ENCODE data around the gene PLEKHO2.

GRCh38 chr15:64700881-64701591 is 74.4 kb downstream of the RBPMS2 start:
- RRBS, 2 experiments, result no CpG with 5 or more reads among the region's 3 CpGs

DNA sequence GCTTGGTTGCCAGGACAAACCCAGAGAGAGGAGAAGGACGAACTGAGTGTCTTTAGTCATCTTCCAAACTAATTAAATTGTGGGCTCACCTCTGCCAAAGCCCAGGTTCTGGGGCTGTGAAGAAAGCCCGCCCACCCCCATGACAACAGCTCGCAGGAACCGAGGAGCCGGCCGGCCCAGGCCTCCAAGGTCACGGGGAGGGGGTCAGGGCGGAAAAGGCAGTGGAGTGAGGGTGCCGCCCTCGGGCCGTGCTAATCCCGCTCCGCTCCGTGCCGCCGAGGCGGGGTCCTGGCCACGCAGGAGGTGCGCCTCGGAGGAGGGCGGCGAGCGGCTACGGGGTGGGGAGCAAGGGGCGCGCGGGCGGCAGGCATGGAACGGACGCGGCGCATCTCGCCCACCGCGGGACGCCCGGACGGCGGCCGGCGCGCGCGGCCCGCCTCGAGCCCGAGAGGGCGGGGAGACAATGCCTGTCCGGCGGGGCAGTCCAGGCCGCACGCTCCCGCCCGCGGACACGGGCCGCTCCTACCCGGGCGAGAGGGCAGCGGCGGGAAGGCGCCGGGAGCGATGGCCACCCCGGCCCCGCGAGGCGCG is 727 bp downstream of the RBPMS2 start:
- RRBS, 2 experiments, result 1 to 2% methylated on average over 24 of the region's 69 CpGs

DNA sequence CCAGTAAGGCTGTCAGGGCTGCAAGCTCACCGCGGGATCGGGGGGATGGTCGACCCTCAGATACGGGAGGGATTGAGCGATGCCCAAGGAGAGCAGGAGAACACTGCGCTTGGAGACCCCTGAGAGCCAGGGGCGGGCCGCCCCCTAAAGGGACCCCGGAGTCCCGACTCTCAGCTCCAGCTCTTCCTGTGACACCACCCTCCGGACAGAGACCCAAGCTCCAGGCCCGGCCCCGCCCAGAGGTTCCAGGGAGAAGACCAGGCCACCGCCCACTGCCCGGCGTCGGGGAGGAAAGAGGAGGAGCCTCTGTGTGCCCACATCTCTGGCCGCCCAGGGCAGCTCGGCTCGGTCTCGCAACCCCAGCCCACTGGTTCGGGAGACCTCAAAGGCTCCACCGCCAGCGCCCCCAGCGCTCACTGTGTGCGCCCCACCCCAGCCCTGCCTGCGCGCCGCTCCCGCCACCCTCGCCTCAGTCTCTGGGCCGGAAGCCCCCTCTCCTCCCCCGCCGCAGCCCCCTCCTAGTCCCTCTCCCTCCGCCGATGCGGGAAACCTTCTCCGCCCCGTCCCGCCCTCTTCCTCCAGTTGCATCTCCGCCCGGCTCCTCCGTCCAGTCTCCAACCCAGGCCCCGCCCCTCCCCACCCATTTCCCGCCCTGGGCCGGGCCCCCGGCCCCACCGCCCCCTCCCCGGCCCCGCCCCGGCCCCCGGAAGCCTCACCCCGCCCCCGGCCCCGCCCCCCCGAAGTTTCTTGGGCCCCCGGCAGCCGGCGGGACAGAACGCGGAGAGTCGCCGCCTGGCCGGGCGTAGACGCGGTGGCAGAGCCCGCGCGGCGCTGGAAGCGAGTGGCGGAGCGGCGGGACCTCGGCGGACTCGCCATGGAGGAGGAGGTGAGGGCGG is at the start of gene PLEKHO2:
Gene PLEKHO2 (plus strand): TSS at position 773 of the 896 bp plus-strand sequence.
- RRBS, 2 experiments, result 2 to 5% methylated on average over 18 to 20 of the region's 80 CpGs

- RRBS, 2 experiments, result no CpG with 5 or more reads among the region's 8 CpGs
Observed at GRCh38 chr15:64842435-64842981, 793 bp downstream of the PLEKHO2 start.

GRCh38 chr15:64853633-64854666 is 12.2 kb downstream of the PLEKHO2 start:
- RRBS, 2 experiments, result no CpG with 5 or more reads among the region's 8 CpGs

GRCh38 chr15:64866789-64867815 is 25.4 kb downstream of the PLEKHO2 start:
- RRBS, 2 experiments, result no CpG with 5 or more reads among the region's 11 CpGs

GRCh38 chr15:64877210-64877905 is 34.3 kb upstream of the ANKDD1A start:
- RRBS, 2 experiments, result no CpG with 5 or more reads among the region's 5 CpGs

DNA sequence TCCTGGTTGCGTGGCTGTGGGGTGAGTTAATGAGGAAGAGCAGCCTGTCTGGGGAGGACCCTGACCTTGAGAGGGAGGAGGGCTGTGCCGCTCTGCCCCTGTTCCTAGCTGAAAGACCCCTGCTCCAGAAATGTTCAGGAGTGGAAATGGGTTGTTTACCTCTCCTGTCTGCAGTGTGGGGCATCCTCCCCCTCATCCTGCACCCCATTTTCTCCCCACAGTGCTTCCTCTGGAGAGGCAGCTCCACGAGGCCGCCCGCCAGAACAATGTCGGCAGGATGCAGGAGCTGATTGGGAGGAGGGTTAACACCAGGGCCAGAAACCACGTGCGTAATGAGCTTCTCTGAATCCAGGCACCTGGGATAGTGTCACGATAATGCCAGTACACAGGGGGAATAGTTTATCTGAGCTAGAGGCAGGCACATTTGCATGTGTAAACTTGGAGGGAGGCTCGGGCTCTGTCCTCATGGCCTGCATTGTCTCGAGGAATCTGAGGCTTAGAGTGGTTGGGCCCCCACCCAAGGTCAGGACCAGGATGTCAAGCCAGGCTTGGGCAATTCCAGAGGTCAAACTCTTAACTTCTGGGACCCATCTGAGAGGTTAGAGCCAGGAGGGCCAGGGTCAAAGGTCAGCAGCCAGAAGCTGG is 4.0 kb downstream of the ANKDD1A start:
- RRBS, 2 experiments, result no CpG with 5 or more reads among the region's 11 CpGs

- RRBS, 2 experiments, result no CpG with 5 or more reads among the region's 7 CpGs
Observed at GRCh38 chr15:65068705-65069250, 987 bp upstream of the RASL12 start.

DNA sequence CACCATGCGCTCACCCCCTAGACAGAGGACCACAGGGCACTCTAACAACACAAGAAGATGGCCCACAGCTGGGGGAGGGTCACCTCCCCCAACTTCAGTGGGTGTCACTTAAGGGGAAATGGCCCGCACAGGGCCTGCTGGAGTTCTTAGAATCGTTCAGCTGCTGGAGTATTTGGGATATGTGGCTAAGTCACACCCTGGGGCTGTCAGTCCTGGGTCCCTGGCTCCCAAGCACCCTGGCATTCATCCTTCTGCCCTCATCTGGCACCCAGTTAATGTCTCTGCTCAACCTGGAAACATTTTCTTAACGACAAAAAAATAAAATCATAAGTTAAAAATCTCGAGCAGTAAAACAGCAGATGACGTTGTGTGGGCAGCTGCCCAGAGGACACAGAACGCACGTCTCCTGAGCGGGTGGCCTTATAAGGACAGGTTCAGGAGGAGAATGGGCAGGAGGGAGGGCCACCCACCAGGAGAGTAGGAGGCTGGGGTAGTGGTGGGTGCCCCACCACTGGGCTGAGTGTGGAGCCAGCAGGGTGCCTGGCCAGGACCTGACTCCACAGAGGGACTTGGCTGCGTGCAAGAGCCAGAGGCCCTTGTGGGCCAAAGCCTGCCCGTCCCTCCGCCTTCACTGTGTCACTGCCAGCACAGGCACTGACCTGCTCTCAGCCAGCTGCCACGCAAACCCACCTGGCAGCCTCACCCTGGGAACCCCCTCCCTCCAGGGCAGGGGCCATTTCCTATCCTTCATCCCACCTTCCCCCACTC is 11.5 kb downstream of the KBTBD13 start:
- RRBS, 2 experiments, result no CpG with 5 or more reads among the region's 13 CpGs

- RRBS, 2 experiments, result no CpG with 5 or more reads among the region's 8 CpGs
Observed at GRCh38 chr15:65088654-65089173, 12.2 kb downstream of the KBTBD13 start.

DNA sequence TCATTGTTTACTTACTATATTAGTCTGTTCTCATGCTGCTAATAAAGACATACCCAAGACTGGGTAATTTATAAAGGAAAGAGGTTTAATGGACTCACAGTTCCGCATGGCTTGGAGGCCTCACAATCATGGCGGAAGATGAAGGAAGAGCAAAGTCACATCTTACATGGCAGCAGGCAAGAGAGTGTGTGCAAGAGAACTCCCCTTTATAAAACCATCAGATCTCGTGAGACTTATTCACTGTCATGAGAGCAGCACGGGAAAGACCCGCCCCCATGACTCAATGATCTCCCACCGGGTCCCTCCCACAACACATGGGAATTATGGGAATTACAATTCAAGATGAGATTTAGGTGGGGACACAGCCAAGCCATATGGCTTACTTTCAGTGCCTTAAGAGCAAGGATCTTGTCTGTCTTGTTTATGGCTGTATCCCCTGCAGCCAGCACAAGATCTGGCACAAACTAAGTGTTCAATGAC is 33.0 kb upstream of the CILP start:
- RRBS, 2 experiments, result no CpG with 5 or more reads among the region's 6 CpGs

- RRBS, 2 experiments, result no CpG with 5 or more reads among the region's 7 CpGs
Observed at GRCh38 chr15:65274091-65274487, 12.6 kb downstream of the PARP16 start.

- RRBS, 2 experiments, result no CpG with 5 or more reads among the region's 22 CpGs
Observed at GRCh38 chr15:65287001-65287199, 217 bp upstream of the PARP16 start.

GRCh38 chr15:65299870-65300284 is 13.2 kb upstream of the PARP16 start:
- RRBS, 2 experiments, result no CpG with 5 or more reads among the region's 8 CpGs

DNA sequence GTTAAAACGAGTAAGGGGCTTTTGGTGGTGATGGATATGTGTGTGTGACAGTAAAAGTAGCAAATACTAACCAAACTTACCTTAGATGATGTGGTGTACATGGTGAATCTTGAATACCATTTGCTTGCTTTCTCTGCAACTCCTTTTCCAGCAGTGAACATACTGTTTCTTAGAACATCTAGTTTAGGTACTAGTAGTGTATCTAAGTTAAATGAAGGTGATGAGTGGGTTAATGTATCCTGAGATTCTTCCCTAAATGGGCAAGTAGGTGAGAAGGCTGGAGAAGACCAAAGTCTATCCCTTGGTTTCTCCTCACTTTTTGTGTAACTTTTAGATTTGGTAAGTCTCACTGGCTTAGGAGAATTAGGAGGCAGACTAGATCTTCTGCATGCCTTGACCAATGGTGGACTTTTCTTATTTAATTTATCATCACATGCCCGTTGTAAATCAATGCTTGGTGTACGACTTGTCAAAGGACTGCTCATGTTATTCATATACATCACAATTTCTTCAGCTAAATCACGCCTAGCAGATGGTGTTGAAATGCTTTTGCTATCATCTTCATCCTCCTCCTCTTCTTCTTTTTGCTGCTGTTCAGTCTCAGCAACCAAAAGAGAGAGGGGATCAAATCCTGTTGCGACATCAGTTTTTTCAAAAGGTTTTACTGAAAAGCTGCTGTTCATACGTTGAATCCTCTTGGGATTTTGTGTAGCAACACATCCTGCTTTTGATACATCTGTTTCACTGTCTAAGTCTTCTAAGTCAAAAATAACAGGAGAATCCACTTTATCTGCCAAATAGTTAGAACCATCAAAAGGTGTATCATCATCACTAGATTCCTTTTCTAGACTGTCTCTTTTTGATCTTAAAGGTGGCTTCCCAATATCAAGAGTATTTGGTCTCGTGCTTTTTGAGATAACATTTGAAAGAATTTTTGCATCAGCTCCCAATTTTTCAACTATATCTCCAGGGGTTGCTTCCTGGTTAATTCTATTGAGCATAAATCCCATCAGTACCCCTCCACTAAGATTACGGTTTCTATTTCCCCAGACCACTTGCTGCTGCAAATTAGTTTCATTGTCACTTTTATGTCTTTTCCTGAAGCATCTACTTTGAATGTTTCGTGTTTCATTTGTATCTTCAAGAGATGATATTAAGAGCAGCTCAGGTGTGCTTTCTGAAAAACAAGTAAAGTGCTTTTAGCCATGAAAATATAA is 69.0 kb downstream of the SLC24A1 start:
- RRBS, 2 experiments, result no CpG with 5 or more reads among the region's 9 CpGs

GRCh38 chr15:65733647-65734245 is 58.3 kb downstream of the DENND4A start:
- RRBS, 2 experiments, result no CpG with 5 or more reads among the region's 12 CpGs

DNA sequence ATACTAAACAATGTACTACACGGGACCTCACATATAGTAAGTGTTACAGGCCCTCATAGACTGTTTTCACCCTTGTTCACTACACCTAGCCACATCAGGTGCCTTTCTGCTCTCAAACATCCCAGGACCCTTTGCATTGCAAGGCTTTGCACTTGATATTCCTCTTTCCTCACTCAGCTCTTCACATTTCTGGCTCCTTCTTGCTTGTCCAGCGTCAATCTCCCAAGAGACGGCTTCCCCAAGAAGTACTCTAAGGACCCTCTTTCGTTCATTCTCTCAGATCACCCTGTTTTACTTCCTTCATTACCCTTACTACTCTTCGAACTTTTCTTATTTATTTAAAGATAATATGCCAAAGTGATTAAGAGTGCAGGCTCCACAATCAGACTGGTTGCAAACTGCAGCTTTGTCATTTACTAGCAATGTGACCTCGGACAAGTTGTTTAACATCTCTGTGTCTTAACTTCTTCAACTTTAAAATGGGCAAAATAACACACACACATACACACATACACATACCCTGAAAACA is 9.9 kb downstream of the DENND4A start:
- RRBS, 2 experiments, result no CpG with 5 or more reads among the region's 6 CpGs

DNA sequence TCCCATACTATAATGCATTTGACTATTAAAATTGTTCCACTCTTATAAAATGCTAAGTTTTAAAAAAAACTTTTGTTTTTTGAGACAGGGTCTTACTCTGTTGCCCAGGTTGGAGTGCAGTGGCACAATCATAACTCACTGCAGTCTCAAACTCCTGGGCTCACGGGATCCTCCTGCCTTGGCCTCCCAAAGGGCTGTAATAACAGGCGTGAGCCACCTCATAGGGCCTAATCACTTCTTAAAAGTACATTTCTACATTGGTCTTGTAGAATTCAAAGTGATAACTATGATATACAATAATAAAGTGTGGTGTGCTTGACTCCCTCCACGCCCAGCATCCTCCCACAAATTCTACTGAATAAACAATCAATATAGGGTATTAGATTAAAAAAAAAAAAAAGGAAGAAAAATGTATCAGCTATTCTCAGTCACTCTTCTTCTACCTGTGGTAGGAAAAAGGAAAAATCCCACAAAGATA is 2.9 kb downstream of the DENND4A start:
- RRBS, 2 experiments, result no CpG with 5 or more reads among the region's 3 CpGs

DNA sequence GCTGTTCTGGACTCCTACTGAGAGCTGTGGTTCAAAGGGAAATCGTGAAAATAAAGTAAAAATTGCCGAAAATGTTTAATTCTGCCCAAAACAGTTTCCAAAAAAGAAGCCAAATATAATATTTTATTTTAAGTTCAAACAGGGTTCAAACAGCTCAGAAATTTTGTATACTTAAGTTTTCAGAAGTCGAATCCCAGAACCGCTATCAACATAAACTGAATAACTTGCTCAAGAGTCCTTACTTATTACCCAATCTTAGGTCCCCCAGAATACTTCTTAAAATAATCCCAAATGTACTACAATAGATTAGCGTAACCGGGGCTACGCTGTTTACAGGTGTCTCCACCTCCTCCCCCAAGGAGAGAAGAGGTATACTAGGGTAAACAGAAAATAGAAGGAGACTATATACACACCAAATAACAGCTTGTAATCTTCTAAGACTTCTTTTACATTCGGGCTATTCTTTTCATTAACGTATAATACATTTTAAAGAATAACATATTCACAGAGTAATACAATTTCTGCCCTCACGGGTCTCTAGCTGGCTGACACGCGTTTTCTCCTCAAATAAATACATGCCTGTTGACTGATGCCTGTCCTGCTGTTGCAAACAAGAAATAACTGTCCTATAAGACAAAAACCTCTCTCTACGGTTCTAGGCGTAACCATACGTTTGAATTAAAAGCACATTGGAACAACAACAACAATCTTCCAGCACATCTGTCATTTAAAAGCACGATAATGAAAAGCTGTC is 1.3 kb downstream of the DENND4A start:
- RRBS, 2 experiments, result no CpG with 5 or more reads among the region's 16 CpGs